ENCODE measurements around a stretch of chr15.

- PRO-cap, result no peak
These were observed 694 bp downstream of the ASB7 start for GRCh38 chr15:100603029-100603536.

GRCh38 chr15:100614256-100614591 lies 11.8 kb downstream of the ASB7 start:
- PRO-cap, result no peak

- PRO-cap, result no peak
These were observed 61.6 kb downstream of the ASB7 start for GRCh38 chr15:100663899-100664443.

GRCh38 chr15:100686042-100686916 lies 83.9 kb downstream of the ASB7 start:
- PRO-cap, result no peak

- PRO-cap, result no peak
These were observed 9.7 kb downstream of the LRRK1 start for GRCh38 chr15:100928714-100929492.

DNA sequence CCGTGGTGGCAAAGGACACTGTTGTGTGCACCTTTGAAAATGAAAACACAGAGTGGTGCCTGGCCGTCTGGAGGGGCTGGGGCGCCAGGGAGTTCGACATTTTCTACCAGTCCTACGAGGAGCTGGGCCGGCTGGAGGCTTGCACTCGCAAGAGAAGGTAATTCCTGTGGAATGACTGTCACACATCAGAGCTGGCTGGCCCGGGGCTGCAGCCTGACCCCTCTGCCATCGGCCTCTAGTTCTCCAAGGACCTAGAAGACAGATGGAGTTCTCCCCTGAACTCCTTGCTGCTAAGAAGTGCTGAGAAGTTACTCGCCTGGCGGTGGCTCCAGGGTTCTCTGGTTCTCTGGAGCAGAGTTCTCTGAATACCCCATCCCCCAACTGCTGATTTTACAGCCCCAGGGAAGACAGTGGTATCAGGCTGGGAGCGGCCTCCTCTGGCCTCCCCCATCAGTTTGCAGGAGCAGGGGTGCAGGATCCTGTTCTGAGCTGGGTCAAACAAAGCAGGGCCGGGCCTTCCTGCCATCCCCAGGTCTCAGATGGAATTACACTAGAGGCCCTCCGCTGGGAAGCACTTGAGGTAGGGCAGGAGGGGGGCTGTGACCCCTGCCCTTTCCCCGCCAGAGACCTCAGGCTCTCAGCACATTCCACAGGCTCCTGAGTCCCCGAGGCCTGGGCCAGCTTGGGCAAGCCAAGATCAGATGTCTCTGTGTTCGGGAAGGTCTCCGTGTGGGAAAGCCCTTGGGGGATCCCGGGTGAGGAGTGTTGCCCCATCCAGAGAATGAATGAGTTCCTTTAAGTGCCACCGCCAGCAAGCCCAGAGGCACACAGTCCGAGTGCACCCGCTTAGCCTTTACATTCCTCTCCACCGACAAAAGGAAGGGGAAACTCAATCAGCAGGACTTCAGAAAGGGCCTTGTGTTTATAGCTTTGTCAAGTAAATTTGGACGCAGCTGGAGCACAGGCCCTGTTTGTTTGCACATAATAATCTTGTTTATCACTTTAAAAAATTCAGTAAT lies 149.8 kb downstream of the LRRK1 start:
- PRO-cap, result unidirectional peak, minus-strand start at position 457 of the sequence

- PRO-cap, result bidirectional peak, plus-strand start at chr15:101121679, minus-strand start at chr15:101121644
These were observed 130.3 kb downstream of the CHSY1 start for GRCh38 chr15:101121291-101122115.

- PRO-cap, result no peak
These were observed 58.4 kb downstream of the CHSY1 start for GRCh38 chr15:101192930-101194277.

- PRO-cap, result no peak
These were observed 6.7 kb downstream of the CHSY1 start for GRCh38 chr15:101244858-101245858.

DNA sequence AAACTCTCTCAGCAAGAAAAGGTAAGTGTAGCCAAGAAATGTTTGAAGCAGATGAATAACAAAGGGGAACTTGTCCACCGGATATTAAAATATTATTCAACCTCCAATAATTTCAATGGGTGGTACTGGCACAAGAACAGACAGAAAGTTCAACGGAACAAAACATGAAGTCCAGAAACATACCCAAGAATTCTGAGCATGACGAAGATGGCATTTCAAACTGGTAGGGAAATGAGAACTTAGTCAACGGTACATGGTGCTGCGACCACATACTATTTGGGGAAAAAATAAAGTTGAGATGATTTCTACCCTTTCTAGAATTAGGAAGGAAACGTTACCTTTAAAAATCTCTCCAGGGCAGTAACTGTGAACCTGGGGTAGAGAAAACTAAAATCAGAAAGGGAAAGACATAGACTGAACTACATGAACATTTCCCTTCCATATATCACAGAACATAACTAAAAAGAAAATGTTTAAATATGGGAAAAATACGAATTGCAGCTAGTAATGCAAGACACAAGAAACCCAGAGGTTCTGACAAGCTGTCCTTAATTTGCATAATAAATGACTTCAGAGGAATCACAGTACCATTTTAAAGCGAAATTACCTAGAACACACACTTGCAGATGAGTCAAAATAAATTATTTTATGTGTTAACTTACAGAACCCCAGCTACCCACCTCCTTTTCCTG lies 5.3 kb downstream of the CHSY1 start:
- PRO-cap, result no peak

DNA sequence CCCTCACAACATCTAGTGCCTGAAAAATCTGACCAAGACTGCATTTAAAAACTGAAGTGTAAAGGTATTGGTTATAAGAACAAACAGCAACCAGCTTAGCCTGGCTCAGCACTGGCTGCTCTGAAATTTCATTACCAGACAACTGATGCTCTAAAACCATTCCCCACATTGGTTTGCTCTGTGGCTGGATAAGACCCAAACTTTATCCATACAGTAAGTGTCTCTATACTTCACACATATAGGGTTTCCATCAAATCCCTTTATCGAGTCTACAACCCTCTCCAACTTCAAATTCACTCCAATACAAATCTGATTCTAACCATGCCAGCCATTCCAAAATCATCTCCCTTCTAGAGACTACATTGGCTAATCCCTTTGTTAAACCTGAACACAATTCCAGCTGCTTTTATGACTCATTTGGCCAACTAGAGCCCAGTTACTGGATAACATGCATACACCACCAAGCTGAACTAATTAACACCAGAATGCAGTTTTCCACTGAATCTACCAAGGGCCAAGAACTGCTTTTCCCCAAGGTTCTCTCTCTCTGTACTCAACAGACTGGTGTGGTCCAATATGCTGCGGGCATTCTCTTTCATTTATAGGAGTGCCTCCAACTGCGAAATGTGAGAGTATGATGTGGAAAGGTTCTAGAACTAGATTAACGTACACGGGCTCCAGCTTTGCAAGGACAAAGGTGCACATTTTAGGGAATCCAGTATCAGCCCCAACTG lies 1.6 kb downstream of the CHSY1 start:
- PRO-cap, result no peak

DNA sequence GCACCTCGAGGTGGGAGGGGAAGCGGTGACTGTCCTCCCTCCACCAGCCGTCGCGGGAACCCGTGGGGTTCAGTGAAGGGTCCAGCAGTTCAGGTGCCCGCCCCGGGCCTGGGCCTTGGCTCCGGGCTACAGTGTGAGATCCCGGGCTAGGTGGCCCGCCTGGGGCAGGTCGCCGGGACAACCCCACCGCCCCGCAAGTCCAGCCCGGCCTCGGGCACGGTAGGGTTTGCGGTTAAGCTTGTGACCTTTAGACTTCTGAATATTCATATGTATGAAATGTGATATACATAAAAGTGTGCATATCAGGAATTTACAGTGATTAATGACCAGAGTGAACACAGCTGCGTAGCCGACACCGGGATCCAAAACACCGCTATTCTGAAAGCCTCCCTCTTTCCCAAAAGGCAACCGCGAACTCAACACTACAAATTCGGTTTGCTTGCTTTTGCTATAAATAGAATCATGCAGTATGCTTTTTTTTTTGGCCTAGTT lies 509 bp upstream of the SNRPA1 start:
- PRO-cap, result no peak

DNA sequence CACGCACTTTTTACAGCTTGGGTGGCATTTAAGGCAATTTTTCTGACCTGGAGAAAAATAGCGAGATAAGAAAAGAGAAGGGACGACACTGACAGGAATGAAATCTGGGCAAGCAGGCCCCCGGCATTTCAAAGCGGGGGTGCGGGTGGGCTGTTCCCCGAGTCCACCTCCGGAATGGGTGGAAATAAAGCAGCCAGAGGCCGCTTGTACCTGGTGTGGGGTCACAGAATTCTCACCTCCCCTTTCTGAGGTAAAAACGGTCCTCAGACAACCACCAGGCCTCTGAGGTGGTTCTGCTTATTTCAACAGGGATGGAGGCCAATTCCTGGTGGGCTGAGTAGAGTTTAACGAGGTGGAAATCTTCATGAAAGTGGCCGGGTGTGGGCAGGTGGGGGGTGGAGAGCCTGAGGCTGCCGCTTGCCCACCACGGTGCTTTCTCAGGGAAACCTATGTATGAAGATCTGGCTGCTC lies 27.5 kb upstream of the SNRPA1 start:
- PRO-cap, result no peak

DNA sequence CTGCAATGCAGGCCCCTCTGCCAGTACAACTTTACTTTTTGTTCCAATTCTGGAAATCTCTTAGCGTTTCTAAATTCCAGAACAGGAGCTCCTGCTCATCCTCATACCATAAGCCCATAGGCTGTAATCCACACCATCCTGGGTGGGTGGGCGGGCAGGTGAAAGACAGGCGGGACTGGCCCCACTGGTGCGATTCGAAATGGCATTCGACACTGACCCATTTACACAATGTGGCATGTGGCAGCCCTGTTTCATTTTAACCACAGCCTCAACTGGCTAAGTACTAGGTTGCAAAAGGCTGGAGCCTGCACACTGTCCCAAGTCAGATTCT lies 38.6 kb upstream of the SNRPA1 start:
- PRO-cap, result no peak

GRCh38 chr15:101384638-101385240 lies 89.7 kb upstream of the SNRPA1 start:
- PRO-cap, result no peak

DNA sequence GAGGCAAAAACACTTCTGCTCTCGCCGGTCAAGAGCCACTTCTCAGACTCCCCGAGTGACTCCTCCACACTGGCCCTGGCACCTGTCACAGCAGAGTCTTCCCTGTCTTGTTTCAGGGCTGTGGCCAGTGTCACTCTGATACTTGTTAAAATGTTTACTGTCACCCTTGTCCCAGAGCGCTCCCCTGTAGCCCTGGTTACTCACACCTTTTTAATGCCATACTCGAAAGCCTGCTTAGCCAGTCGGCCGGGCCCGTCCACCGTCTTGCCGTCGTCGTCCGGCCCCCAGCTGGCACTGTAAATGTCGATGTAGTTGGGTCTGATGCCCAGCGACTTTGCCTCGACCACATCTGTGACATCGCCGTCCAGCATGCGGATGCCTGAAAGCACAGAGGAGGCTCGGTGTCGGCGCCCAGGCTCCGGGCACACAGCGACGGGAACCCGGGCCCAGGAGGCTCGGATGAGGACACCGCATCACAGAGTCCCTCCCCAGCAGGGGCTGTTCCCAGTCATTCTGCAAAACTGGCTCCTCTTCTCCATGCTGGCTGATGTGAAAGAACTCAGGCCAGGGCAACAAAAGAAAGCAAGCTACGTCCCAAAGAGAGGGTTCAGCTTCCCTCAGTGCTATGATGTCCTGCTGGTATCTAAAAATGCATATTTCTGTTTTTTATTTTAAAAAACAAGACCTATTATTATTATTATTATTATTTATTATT lies 91.2 kb downstream of the PCSK6 start:
- PRO-cap, result no peak

- PRO-cap, result no peak
These were observed 38.3 kb downstream of the PCSK6 start for GRCh38 chr15:101450767-101452064.

GRCh38 chr15:101463158-101464010 lies 26.1 kb downstream of the PCSK6 start:
- PRO-cap, result no peak

DNA sequence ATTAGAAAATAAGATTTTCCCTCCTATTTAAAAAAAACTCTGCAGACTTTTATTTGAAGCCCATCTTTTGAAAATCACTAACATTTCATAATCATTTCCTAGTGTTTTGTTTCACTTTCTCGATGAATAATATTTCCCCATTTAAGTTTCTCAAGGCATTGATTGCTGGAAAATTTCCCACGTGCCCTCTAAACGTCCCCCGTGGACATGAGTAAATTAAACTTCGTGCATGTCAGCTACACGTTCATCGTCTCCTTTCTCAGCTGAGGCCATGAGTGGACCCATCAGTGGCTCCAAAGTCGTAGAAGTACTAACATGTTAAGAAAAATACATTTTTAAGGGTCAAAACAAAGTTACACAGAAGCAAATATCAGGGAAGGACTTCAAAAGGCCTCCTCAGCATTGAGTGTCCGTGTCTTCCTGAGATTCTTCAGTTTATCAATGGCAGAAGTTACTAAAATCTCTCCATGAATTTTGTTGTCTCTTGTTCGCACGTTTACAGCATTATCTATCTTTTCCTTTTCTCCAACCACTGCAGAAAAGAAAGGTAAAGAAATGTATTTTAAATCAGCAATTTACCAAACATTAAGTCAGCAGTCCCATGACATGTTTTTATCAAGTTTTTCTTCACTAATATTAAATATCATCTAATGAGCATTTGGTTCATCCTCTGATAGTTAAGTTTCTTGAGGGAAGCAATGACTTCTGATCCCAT lies 2.2 kb upstream of the TM2D3 start:
- PRO-cap, result no peak

All from neuron (in vitro differentiated cells).